Thoracic aorta endothelial cell (primary cell): Measurements from ENCODE around the gene RAB39B.

- CAGE, long polyA plus RNA = no peak
Measured at GRCh38 chrX:154506259-154507041, 9.6 kb downstream of the FAM3A start.

GRCh38 chrX:154548019-154548329 lies 554 bp downstream of the IKBKG start:
- CAGE, long polyA plus RNA = no peak

DNA sequence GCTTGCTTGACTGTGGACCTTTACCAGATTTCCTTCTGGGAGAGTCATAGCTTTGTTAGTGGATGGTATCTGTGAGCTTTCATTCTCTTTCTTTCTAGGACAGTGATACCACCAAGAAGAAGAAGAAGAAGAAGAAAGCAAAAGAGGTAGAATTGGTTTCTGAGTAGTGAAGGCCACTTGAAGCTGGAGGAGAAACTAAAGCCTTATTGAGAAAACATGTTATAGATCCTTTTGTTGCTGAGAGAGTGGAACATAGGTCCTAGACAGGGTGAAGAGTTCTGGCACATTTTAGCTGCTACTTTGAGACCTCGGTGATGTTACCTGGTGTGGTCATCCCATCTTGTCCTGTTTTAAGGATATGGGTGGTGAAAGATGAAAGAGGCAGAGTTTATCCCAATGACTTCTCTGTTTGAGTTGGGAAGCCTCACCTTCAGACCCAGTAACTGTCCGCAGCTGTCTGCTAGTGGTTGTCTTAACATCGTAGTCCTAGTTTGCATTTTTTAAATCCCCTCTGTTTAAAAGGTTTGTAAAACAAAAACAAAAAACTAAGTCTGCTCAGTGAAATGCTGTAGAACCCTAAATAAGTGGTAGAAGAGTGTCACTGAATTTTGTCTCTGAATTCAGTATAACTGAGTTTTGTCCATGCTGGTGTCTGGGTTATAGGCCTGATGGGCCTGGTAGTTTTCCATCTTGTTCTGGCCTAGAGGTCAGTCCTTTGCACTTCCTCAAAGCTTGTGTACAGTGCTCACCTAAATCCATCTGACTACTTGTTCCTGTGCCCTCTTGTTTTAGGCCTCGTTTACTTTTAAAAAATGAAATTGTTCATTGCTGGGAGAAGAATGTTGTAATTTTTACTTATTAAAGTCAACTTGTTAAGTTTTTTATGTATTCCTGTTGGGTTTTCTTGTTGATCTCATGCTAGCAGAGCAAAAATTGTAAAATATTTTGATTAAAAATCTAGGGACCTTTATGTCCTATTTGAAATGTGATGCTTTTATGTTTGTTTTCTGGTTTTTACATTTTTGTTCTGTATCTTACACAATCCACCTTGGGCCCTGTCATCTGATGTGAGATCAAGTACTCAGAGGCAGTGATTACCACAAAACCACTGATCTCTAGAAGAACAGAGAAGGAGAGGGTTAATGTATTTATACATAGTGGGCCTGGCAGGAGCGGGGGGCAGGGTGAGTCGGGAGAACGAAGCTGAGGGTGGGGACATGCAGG lies 14.4 kb downstream of the DKC1 start:
- CAGE, long polyA plus RNA = no peak

- CAGE, long polyA plus RNA = no peak
Measured at GRCh38 chrX:154827946-154828604, 6.4 kb downstream of the SMIM9 start.

DNA sequence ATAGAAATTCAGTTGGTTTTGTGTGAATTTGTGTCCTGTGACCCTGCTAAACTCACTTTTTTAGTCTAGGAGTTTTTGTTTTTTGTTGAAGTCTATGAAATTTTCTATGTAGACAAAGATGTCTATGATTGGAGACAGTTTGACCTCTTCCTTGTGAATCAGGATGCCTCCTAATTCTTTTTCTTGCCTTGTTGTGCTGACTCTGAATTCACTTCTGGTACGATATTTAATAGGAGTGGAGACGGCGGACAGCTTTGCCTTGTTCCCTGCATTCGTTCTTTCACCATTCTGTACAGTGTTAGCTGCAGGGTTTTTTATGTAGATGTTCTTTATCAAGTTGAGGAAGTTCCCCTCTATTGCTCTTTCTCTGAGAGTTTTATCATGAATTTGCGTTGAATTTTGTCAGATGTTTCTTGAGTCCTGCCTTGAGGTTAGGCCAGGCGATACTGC lies 21.0 kb downstream of the CMC4 start:
- CAGE, long polyA plus RNA = no peak

- CAGE, long polyA plus RNA = no peak
Measured at GRCh38 chrX:155069878-155070555, 919 bp downstream of the CMC4 start.

DNA sequence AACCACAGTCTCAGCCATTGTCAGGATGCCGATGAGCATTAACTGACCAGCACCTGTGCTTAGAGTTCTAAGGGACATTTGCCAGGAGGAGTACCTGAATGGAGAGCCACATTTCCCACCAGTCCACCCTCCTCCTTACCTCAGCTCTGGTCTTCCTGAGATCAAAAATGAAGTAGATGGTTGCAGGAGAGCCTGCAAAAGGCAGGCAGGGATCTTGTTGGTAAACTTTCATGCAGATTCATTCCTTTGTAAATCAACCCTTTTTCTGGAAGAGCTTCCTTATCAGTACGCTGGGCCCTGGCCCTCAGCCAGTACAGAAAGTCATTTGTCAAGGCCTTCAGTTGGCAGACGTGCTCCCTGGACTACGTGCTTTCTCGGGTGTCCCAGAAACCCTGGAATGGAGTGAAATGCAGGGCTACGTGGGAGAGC lies 68.7 kb upstream of the VBP1 start:
- CAGE, long polyA plus RNA = no peak

GRCh38 chrX:155216626-155217293 lies 500 bp downstream of the VBP1 start:
- CAGE, long polyA plus RNA = no peak

GRCh38 chrX:155263759-155264745 lies at the start of gene RAB39B:
Gene RAB39B, minus strand, starts transcription at chrX:155264491.
- CAGE, long polyA plus RNA = no peak

- CAGE, long polyA plus RNA = no peak
Measured at GRCh38 chrX:155334037-155334353, 419 bp downstream of the CLIC2 start.

GRCh38 chrX:155874726-155875258 lies 6.4 kb upstream of the VAMP7 start:
- CAGE, long polyA plus RNA = no peak